ENCODE measurements around a stretch of chr15.

DNA sequence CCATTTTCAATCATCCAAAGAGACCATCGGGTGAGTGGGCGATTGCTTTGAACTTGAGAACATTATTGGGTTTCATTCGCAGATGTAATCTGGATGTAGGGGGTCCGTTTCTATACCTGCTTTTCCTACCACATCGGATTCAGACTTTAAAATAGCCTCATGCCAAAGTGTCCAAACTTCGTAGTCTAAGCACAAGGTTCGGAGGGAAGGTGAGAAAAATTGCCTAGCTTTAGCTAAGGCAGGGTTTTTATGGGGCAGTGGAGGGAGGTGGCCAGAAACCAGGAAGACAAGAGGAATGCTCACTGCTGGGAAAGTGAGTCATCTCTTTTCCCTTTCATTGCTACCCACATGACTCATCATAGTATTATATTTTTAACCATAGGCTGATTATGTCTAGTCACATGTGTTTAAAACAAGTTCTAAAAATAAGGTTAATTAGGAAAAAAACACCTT is 773.1 kb upstream of the NR2F2 start:
- PRO-cap, result no peak

GRCh38 chr15:95684372-95685431 is 645.8 kb upstream of the NR2F2 start:
- PRO-cap, result no peak

GRCh38 chr15:96047380-96047846 is 283.1 kb upstream of the NR2F2 start:
- PRO-cap, result no peak

DNA sequence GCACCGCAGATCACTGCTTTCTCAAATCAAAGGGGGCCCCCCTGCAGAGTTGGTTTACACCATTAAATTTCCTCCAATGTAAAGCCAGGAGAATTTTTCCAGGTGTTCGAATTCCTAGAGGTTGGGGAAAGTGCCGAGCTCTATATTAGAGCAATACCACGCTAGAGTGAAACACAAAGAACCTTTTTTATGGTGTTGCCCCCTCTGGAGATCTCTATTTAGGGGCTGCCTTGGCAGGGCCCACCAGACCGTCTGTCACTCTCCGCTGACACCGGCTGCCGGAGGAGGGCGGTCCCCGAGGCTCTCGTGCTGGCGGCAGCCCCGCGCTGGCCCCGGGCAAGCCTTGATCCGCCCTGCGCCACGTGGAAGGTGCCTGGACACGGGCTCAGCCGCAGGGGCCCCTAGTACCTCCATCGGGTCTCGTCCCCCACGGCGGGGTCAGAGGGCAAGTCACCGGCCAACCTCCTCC is 277.8 kb upstream of the NR2F2 start:
- PRO-cap, result bidirectional peak, plus-strand start at position 257 of the sequence, minus-strand start at position 256 of the sequence

DNA sequence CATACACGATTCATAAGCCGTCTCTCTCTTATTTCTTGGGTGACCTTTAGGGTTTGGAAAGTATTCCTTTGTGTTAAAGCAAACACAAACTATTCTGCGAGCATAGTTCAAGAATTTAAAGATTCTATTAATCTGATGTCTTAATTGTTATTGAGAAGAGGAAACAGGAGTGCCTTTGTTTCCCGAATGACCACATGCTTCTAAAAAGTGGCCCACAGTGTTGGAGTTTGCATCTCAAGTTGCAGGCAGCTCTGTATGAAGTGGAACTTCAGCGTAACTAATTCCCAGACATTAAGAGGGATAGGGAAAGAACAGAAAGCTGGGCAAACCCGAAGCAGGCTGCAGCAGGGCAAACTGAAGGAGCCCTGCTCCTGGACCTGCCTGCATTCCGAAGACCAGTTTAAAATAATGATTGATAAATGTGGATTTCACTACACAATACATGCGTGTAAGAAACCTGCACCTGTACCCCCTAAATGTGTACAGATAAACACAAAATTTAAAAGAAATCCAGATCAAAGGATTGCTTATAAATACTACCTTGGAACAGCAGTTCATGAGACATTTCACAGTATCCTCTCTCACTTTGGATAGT is 163.6 kb upstream of the NR2F2 start:
- PRO-cap, result no peak

- PRO-cap, result no peak
Observed at GRCh38 chr15:96209133-96209964, 121.2 kb upstream of the NR2F2 start.

GRCh38 chr15:96336911-96337795 is 6.7 kb downstream of the NR2F2 start:
- PRO-cap, result no peak

GRCh38 chr15:96338235-96338723 is 7.8 kb downstream of the NR2F2 start:
- PRO-cap, result no peak

DNA sequence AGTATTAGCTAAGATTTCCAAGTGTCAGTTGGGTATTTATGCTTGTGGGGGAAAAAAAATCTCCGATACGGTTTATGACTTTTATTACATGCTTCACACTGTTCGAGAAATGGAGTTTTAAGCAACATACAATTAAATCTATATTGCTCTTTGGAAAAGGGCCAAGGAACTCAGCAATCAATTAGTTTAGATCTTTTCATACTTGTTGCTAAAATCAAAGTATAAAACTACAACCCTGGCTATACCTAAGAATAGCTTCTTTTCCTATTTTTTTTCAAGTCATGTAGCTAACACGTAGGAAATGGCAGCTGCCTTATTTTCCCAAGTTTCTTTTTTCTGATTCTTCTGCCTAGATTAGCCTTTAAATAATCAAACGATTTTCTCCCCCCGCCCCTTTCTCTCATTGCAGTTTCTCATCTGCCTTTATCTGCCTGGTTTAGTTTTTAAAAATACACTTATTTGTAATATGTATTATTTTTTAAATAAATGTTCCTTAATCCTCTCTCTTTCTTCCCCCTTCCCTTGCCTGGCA is 16.1 kb downstream of the NR2F2 start:
- PRO-cap, result no peak

GRCh38 chr15:96353524-96353702 is 22.9 kb downstream of the NR2F2 start:
- PRO-cap, result unidirectional peak, plus-strand start at chr15:96353670

DNA sequence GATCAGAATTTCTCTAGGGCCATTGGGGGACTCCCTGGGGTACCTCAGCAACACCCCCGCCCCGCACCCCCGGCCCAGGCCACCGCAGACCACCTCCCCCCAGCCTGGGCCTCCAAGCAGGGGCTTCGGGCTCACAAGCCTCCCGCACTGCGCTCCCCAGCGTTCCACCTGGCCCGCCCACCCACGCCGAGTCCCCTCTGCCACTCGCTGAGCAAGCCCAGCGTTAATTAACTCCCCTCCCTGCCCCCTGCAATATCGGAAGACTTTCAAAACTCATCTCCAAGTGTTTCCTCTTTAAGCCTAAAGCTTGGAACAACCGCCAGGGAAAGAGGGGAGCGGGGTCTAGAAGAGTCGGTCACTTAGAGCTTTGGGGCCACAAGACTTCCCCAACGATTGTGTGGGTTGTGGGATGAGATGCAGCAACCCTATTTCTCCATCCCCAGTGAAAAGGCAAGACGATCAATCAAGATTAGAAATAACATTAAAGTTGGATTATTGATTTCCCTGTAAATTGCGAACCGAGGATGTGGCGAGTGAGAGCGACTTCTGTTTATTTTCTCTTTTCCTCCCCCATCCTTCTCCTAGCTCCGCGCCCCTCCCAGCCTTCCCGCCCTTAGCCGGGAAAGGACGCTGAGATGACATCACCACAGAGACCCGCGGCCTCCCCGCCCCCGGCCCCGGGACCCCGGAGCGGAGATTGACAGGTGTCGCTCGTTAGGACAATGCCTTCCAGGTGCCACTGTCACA is 30.2 kb downstream of the NR2F2 start:
- PRO-cap, result no peak

DNA sequence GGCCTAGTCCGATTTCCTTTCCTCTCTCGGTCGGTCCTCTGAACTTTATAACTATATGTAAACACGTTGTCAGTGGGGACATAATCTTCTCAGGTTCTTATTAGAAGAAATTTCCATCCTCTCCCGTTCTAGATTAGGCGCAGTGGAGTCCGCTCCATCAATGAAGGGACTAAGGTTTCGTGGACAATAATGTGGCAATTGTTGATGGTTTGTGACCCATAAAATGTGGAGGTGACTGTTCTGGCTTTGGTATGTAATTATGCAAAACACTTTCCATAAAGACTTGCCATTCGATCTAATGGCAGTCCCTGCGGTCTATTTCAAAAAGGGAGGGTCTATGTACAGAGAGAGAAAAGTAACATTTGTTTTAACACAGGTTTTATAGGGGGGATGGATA is 31.9 kb downstream of the NR2F2 start:
- PRO-cap, result no peak

GRCh38 chr15:96365783-96366255 is 35.3 kb downstream of the NR2F2 start:
- PRO-cap, result no peak

- PRO-cap, result no peak
Observed at GRCh38 chr15:96947743-96948427, 617.4 kb downstream of the NR2F2 start.

DNA sequence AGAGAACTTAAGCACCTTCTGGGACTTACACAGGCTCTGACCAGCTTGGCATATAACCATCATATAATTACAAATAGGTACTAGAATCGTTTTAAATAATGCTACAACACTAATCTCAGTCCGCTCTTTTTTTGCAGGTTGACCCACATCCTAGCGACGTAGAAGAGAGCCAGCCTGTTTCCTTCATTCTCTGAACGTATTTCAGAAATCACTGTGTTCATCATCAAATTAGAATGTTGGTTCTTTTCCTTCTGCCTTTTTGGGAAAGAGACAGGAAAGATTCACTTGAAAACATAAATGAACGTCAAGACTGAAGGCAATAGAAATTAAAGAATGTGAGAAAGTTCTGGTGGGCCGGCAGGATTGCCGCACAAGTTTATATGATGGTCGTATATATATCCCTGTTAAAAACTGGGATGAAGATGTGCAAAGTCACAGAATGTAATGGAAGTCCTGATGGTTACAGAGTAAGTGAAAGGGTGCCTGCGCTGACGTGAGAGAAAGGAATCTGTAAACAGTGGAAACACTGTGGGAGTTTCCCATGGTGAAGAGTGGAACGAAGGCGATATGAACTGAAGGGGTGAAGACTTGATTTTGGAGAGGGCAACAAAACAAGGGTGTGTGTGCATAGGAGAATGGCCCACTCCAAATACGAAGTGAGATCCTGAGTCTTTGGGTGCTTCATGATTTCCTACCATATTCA is 10.6 kb downstream of the ARRDC4 start:
- PRO-cap, result no peak

GRCh38 chr15:97971729-97972538 is 11.4 kb downstream of the ARRDC4 start:
- PRO-cap, result no peak

DNA sequence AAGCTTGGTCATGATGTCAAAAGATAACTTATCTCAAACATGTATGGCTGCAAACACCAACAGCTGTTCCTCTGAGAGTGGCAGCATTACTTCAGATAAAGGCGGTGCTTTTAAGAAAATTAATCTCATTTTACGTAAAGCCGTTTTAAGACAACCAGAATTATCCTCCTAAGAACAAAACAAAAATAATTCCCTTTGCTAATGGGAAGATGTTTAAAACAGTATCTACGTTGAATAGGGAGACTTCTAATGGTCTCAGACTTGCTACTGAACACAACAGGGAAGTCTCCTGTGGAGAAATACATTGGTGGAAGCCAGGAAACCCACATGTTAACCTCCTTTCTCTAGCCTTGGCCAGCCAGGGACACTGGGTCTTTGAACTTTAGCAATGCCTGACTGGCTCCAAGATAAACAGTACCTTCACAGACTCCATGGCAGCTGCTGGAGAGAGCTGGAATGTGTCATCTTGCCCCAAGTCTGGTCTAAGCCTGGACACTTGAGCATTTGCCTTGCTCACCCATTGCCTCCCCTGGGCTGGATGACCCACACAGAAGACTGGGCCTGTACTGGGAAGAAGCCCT is 18.2 kb downstream of the ARRDC4 start:
- PRO-cap, result no peak

DNA sequence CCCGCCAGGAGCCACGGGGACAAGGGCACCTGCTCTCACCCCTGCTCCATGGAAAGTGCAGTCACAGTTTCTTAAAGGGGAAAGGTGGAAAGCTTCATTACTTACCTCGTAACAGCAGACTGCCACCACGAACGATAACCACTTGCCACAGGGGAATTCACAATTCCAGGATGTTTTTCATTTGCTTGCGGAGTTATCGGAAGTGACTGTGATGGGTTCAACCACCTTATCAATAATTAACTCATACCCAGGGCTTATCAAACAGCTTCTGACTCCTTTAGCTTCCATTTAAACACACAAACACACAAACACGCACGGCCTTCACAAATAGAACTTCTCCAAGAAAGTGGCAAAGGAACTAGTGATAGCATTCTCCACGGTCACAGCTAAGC is 134.2 kb upstream of the IGF1R start:
- PRO-cap, result no peak

GRCh38 chr15:98669421-98670127 is 21.2 kb downstream of the IGF1R start:
- PRO-cap, result no peak

- PRO-cap, result no peak
Observed at GRCh38 chr15:98714637-98715425, 66.5 kb downstream of the IGF1R start.